H7 (cell line): ENCODE measurements around a stretch of chr10.

DNA sequence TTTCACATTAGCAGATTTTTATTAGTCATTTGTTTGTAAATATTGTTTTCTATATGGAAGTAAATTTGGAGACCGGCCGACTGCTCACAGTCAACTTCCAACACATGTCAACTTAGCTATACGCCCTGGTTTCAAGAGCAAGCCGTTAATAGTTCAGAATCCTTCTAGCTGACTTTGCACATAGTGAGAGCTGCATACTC, 109.8 kb downstream of the PFKFB3 start:
- RAMPAGE, long total RNA, result no peak

GRCh38 chr10:6542765-6543409, 37.2 kb downstream of the PRKCQ start:
- RAMPAGE, long total RNA, result no peak

- RAMPAGE, long total RNA, result no peak
Observed at GRCh38 chr10:7121050-7121547, 289.7 kb downstream of the SFMBT2 start.

DNA sequence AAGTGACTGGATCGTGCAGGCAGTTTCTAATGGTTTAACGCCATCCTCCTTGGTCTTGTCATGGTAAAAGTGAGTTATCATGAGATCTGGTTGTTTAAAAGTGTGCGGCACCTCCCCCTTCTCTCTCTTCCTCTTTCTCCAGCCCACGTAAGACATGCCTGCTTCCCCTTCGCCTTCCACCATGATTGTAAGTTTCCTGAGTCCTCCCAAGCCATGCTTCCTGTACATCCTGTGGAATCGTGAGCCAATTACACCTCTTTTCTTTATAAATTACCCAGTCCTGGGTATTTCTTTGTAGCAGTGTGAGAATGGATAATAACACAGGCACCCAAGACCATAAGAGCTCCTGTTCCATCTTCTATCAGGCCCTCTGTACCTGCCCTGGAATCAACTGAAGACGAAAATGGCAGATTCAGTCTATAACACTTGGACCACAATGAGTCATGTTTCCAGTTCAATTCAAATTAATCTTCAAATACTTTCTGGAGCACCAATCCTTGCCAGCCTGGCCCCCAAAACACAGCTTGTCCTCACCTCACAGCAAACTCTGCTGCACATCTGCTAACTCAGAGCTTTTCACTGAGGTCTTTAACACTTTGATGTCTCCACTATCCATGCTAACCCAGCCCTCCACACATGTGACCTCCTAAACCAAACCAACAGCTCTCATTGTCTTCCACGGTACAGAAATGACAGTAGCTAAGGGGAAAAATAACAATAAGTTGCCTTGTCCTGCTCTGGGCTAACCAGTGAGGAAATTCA, 73.2 kb downstream of the SFMBT2 start:
- RAMPAGE, long total RNA, result no peak

GRCh38 chr10:7388618-7389040, 22.2 kb downstream of the SFMBT2 start:
- RAMPAGE, long total RNA, result no peak

- RAMPAGE, long total RNA, result no peak
Observed at GRCh38 chr10:7512370-7512747, 101.5 kb upstream of the SFMBT2 start.

GRCh38 chr10:7778727-7779130, 9.1 kb downstream of the KIN start:
- RAMPAGE, long total RNA, result no peak

DNA sequence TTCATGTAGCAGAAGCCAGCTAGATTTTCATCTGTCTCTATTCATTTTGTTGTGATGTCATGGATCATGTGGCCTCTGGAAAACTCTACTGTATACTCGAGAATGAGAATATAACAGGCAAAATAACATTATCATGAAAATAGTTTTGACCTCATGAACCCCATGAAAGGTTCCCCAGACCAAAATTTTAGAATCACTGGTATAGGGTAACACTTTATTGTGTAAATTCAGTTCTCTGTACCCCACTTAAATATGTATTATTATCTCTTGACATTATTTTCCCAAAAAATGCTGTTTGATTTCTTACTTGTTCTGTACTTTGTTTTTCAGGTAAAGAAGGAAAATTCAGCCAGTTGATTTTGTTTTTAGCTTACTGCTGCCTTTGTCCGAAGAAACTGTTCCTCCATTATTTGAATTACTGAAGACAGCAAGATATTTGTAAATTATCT, 11.0 kb upstream of the TAF3 start:
- RAMPAGE, long total RNA, result no peak

DNA sequence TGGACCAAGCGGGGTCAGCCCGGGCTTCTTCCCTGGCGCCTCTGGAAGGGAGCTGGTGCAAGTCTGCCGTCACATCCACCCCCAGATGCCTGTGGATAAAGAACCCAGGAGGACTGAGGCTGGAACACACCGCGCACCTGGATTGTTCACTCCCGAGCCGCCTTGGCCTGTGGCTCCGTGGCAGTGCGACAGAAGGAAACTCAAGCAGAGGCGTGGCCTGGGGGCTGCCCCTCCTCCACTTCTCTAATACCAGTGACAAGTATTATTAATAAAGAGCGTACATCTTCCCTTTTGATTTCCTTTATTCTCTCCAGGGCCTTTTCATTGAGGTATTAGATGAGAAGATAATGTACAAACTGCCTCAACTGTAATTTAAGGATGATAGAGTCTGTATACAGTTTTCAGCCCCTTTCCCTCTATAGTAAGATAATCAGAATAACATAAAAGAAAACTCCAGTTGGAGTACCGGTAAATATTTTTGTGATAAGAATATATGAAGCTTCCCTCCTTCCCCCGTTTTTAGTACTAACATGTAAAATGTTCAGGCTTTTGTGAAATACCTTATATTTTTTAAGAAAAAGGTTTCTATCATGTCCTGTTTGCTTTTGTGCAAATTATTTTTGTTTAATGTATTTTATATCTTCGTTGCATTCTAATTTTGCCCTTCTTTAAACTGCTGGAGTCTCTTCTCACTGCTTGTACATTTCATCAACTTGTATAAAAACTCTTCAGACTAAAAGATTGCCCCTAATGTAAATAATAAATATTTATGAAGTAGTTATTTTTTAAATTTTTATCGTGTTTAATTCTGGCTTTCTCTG, 39.5 kb upstream of the GATA3 start:
- RAMPAGE, long total RNA, result no peak

- RAMPAGE, long total RNA, result no peak
Observed at GRCh38 chr10:8051688-8052332, 2.7 kb upstream of the GATA3 start.

GRCh38 chr10:8056784-8057525, 2.5 kb downstream of the GATA3 start:
- RAMPAGE, long total RNA, result no peak

DNA sequence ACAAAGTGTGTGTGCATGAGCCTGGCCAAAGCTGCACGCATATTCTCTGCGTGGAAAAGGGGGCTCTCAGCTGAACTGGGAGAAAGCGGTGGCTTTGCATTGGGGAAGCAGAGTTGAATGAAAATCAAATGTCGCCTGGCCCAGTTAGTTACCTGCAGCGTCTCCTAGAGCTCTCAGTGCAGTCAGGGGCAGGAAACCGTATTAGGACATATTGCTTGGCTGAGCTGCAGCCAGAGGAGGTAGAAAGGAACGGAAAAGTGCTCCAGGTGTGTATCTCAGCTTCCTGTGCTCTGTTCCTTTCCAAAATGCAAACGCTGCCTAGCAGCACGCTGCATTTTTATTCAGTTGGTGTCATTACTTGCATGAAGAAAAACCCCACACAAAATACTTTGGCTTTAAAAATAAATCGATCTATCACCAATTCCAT, 4.9 kb downstream of the GATA3 start:
- RAMPAGE, long total RNA, result no peak

- RAMPAGE, long total RNA, result no peak
Observed at GRCh38 chr10:8275811-8276429, 221.4 kb downstream of the GATA3 start.

- RAMPAGE, long total RNA, result no peak
Observed at GRCh38 chr10:9096265-9096782, 1041.8 kb downstream of the GATA3 start.

- RAMPAGE, long total RNA, result no peak
Observed at GRCh38 chr10:10794673-10795288, 222.9 kb upstream of the CELF2 start.

GRCh38 chr10:11057358-11057939, 39.8 kb downstream of the CELF2 start:
- RAMPAGE, long total RNA, result no peak

DNA sequence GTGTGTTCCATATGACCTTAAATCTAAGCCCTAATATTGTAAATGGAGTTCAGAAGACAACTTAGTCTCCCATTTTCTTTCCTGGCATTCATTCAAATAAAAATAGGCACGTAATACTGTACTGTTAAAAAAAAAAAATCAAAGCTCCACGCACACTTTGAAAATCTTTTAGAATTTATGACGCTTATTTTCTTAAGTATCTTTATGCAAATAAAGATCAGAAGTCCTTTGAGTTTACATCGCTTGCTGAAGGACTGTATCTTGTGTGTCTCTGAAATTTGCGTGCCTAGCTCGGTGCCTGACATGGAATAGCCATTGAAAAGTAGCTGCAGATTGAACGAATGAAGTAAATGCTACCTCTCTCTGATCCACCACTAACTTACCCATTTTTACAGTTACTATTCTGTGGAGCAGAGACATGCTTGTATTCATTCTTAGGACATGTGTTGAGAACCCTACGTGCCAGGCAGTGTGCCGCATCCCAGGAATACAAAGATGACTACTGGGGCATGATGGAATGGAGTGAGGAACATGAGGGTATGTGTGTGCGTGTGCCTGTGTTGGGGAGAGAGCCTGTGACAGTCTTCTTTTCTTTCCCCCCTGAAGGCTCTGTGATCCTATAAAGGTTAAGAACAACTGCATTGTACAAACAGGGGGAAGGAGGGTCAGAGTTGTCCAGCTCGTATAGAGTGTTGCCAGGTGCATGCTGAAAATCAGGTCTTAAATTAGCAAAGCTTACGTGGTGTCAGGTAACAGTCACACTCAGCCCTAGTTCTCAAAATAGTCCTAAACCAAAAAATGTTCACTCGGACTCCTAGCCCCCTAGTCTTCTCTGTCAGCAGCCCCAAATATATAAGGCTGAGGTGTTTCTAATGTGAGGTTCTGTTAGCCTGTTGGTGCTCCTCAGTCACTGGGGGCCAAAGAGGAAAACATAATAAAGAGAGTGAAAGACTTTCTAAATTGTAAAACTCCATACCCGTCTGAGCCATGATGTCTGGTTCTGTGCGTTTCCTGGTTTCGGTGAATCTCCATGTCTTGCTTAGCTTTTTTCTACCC, 161.8 kb downstream of the CELF2 start:
- RAMPAGE, long total RNA, result no peak

GRCh38 chr10:11180212-11180889, 162.7 kb downstream of the CELF2 start:
- RAMPAGE, long total RNA, result no peak

DNA sequence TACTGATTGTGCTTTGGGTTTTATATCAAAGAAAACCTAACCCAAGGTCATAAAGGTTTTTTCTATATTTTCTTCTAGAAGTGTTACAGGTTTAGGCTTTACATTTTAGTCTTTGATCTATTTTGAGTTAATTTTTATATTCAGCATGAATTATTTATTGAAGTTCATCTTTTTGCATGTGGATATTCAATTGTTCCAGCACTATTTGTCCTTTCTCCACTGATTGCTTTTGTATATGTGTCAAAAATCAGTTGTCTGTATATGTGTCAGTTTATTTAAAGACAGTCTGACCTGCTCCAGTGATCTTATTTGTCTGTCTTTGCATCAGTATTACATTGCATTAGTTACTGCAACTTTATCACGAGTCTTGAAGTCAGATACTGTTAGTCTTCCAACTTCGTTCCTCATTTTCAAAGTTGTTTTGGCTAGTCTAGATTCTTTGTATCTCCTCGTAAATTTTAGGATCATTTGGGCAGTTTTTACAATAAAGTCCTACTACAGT, 166.3 kb downstream of the CELF2 start:
- RAMPAGE, long total RNA, result no peak

- RAMPAGE, long total RNA, result no peak
Observed at GRCh38 chr10:11236288-11236598, 218.6 kb downstream of the CELF2 start.